Urinary bladder (tissue), 3 donors: Measurements from ENCODE around the genes LRRFIP1, ILKAP and HES6.

DNA sequence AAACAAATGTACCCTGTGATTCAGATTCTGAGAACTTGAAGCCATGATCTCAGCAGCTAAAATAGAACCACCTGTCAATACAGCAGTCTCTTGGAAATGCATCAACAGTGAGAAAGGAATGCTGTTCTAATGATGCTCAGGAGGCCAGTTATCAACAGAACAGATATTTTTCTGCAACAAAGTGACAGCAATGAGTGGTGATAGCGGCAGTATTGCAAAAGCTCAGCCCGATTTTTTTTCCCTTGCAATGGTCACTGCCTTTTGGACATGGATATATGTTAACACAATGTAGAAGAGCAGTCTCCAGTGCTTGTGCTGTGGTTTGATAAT lies 10.6 kb downstream of the COL6A3 start:
- PRO-cap: no peak
- RAMPAGE, long total RNA: no peak

GRCh38 chr2:237414447-237414846 lies 483 bp upstream of the COL6A3 start:
- PRO-cap: no peak
- RAMPAGE, long total RNA: no peak

DNA sequence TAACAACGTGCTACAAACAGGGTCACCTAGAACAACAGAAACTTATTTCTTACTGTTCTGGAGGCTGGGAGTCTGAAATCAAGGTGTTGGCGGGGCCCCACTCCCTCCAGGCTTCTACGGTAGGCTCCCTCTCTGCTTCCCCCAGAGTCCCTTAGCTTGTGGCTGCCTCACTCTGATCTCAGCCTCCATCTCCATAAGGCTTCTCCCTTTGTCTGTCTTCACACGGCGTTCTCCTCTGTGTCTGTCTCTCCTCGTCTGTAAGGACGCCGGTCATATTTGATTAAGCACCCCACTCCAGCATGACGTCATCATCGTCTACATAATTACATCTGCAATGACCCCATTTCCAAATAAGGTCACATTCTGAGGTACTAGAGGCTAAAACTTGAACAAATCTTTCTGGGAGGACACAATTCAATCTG lies 8.3 kb upstream of the COL6A3 start:
- PRO-cap: no peak
- RAMPAGE, long total RNA: no peak

GRCh38 chr2:237435880-237436426 lies 22.0 kb upstream of the COL6A3 start:
- PRO-cap: no peak
- RAMPAGE, long total RNA: no peak

GRCh38 chr2:237503291-237503655 lies 16.2 kb downstream of the MLPH start:
- PRO-cap: no peak
- RAMPAGE, long total RNA: no peak

GRCh38 chr2:237540766-237541381 lies 25.5 kb upstream of the PRLH start:
- PRO-cap: no peak
- RAMPAGE, long total RNA: no peak

DNA sequence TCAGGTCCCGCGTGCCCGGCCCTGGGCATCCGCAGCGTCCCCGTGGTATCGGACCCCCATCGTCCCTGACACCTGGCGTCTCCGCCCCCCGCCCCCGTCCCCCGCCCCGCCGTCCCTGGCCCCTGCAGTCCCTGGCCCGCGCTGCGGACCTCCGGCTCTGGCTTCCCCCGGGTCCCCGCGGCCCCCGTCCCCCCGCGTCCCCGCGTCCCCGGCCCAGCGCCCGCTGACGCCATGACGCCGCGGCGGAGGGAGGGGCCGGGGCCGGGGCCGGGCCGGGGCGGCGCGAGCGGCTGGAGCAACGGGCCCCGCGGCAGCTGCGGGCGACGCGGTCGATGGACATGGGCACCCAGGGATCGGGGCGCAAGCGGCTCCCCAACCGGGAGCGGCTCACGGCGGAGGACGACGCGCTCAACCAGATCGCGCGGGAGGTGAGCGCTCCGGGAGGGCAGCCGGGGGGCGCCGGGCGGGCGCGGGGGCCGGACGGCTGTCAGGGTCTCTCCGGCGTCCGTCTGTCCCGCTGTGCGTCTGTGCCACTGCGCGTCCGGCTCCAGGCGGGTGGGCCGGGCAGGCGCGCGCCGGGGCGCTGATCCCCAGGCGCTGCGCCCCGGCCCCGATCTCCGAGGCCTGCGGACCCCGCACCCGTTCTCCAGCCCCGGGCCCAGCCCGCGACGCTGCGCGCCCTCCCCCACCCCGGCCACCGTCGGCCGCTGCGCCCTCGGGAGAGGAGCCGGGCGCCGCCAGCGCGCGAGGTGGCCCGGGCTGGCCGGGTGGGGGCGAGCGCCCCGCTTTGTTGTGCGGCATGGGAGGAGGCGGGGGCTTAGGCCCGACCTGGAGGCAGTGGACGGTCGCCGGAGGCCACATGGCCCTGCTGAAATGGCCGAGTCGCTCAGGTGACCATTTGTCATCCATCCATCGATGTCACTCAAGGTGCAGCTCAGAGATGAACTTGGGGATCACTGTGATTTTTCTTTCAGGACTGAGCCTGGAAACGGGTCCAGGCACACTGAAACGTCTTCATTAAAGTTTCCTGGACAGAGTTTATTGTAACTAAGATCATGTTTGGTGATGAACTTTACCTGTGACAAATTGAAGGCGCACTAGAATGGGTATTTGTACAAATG lies at the start of gene LRRFIP1:
TSS of gene LRRFIP1 (plus strand) at position 275 of the 1,121 bp plus-strand sequence.
- PRO-cap: bidirectional peak, plus-strand start at position 283 of the sequence, minus-strand start at position 225 of the sequence; unidirectional peak, minus-strand start at position 696 of the sequence
- RAMPAGE, long total RNA: no peak

GRCh38 chr2:237732085-237732597 lies 66.4 kb upstream of the RBM44 start:
- PRO-cap: no peak
- RAMPAGE, long total RNA: no peak

- PRO-cap: no peak
- RAMPAGE, long total RNA: no peak
Observed at GRCh38 chr2:237753214-237753663, 45.3 kb upstream of the RBM44 start.

DNA sequence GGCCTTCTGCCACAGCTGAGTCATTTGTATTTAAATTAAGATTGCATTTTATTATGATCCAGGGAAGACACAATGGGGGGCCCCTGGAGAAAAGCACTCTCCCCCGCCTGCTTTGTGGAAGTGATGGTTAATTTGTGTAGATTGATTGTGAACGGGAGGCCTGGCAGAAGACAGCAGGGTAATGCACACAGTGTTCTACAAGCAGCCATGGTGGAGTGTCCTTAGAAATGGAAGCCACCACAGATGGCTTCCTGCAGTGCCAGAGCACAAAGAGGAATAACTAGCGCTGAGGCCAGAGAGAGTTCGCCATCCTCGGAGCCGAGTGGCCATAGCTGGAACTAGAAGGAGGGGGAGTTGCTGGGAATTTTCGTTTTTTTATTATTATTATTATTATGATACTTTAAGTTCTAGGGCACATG lies 19.7 kb downstream of the RAMP1 start:
- PRO-cap: no peak
- RAMPAGE, long total RNA: no peak

GRCh38 chr2:237885009-237885519 lies 25.6 kb downstream of the RAMP1 start:
- PRO-cap: no peak
- RAMPAGE, long total RNA: no peak

DNA sequence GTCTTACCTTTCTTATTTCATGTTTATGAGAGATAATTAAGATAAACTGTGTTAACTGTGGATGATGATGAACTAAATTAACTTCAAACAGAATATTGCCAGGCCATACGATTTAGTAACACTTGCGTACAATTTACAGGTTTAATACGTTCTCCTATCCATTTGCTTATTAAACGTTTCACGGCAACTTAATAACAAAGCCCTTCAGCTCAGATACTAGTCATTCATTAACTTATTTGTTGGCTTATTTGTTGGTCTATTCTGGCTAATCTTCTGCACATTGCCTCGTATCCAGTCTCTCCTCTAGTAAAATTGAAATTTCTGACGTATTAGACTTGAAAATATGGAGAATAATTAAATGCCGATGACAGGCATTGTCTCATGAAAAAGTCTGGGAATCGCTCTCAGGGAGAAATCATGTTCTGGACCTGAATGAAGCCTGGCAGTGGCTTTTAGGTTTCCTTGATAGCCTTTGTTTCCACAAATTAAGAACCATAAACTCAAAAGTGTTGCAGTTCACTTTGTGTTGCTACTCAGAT lies 4.3 kb downstream of the SCLY start:
- PRO-cap: no peak
- RAMPAGE, long total RNA: no peak

- PRO-cap: no peak
- RAMPAGE, long total RNA: no peak
Observed at GRCh38 chr2:238169704-238170576, 11.2 kb downstream of the ERFE start.

DNA sequence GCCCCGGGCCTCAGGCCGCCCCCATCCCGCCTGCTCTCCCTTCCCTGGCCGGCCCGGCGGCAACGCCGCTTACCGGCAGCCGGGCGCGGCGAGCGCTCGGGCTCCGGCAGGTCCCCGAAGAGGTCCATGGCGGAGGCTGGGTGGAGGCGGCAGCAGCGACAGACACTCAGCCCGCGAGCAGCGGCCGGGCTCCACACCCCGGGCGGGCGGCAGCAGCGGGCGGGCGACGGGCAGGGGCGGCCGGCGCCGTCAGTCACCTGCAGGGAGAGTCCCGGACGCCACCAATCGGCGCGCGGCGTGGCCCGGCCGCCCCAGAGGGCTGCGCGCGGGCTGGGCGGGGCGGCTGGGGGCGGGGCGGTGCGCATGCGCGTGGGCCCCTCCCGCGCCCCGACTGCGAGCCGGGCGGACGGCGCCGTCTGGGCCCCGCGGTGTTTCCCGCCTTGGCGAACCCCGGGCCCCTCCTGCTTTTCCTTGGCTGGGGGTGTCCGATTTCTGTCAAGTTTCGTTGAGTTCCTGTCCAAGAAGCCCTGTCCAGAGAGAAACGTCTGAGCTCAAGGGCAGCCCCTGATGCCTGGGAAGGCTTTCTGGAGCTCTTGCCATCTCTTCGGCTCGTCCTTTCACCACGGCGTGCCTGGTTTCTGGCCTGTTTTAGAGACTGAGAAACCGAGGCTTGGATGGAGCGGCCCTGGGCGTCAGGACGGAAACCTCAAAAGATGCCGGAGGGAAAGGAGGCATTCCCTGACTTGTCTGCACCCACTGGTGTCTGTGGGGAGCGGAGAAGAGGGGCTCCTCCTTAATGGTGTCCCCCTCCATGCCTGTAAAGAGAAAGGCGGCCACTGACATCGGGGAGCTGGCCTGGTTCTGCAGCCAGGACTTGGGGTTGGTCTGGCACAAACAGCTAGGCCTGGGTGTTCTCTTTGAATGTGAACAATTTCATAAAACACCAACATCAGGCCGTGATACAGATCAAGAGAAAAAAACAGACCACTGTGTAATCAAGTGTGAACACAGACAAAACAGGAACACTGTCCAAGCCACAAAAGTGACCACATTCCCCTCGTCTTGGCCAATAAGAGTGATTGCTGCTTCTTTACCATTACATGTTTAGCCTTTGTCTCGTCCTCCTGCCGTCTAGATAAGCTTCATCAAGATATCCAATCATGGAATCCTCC lies at the start of gene ILKAP:
TSS of gene ILKAP (minus strand) at position 270 of the 1,172 bp plus-strand sequence.
- PRO-cap: bidirectional peak, plus-strand start at position 390 of the sequence, minus-strand start at position 259 of the sequence
- RAMPAGE, long total RNA: no peak

GRCh38 chr2:238238775-238239542 lies 879 bp downstream of the HES6 start:
- PRO-cap: no peak
- RAMPAGE, long total RNA: no peak

DNA sequence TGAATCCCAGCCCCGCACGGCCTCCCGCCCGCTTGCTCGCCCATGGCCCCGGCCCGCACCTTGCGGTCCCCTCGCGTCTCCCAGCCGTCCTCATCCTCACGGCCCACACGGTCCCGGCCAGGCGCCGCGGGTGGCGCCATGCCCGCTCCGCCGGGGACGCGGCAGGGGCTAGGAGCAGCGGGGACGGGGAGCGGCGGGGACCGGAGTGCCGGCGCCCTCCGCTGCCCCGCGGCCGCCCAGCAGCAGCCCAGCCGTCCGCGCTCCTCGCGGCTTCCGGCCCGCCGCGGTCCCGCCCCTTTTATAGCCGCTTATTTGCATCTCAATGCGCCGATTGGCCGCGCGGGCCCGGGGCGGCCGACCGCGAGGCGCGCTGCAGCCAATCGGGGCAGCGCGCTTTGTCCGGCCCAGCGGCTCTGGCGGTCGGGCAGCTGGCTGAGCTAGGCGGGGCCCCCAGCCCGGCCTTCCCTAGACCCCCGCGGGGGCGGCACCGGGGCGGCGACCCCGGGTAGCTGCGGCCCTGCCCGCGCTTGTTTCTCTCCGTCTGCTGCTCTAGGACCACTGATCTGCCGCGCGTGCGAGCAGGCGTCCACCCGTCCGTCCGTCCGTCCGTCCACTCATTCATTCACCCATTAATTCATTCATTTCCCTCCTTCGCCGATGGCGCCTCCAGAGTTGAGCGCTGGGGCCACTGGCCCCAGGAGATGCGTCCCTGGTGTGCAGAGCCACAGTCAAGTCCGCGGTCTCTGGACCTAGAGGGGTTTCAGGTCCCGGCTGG lies at the start of gene HES6:
TSS of gene HES6 (minus strand) at position 273 of the 775 bp plus-strand sequence.
- PRO-cap: bidirectional peak, plus-strand start at position 407 of the sequence, minus-strand start at position 273 of the sequence
- RAMPAGE, long total RNA: no peak

DNA sequence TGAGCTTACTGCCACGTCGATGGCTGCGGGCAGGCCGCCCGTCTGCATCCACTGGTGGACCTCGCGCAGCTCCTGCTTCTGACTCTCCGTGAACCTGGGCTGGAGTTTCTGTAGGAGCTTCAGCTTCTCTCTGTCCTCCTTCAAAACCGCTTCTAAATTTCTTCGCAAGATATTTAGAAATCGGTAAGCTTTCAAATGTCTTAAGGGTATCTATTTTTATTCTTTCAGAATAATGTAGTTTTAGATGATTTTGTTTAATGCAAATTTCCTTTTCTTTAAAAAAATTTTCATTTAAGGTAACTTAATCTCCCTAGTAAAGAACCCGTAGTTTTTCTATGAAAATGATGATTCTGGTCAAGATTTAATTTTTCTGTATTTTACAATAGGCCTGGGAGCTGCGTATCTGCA lies 9.2 kb upstream of the HES6 start:
- PRO-cap: no peak
- RAMPAGE, long total RNA: no peak

GRCh38 chr2:238261841-238262230 lies 22.0 kb upstream of the HES6 start:
- PRO-cap: no peak
- RAMPAGE, long total RNA: no peak

GRCh38 chr2:238344918-238345680 lies 24.8 kb downstream of the TRAF3IP1 start:
- PRO-cap: no peak
- RAMPAGE, long total RNA: no peak

DNA sequence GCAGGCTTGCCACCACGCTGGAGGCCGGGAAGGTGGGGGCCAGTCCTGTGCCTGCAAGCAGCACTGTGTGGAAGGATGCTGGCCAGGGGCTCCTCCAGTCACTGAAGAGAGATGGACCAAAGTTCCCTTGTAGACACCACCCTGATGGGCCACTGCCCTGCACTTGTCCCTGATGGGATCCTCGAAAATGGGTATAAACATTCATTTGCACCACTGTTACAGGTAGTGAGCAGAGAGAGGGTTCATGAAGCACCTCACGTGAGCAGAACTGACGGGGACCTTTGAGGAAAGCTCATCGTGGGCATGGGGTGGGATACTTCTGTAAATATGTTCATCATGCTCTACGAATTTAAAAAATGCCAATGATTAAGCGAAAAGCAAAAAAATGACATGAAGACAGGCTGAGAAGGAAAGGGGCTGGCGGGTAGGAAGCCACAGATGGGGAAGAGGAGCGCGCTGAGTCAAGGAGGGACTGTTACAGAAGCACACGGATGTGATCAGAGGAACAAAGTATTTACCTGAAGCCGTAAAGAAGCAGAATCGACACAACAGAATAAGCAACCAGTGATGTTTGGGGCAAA lies 45.1 kb upstream of the ASB1 start:
- PRO-cap: no peak
- RAMPAGE, long total RNA: no peak